Parotid gland (tissue), 1 donor: ENCODE data around the genes DCUN1D5, CUL5, NPAT and ATM.

- PRO-cap = no peak
These were observed 22.8 kb downstream of the TMEM123 start for GRCh38 chr11:102429347-102430664.

DNA sequence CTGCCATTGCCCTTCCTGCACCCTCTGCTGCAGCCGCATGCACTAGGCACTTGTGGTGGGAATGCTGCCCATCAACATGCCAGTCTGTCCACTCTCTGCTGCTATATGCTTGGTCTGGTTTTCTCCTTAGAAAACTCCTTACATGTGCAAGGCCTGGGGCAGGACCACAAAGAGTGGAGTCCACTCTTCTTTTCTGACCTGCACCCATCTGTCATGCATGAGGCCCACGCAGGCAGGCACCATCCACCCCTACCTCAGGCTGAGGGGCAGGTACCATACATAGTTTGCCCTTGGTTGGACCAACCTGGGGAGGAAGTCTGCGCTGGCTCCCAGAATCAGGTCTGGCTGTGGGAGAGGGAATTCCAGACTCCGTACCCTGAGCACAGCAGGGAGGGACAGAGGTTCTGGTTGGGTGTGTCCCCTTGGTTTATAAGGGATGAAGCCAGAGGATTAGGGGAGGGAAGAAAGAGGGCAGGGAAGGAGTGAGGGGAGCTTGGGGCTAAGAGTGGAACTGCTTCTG lies 9.4 kb downstream of the MMP20 start:
- PRO-cap = no peak

DNA sequence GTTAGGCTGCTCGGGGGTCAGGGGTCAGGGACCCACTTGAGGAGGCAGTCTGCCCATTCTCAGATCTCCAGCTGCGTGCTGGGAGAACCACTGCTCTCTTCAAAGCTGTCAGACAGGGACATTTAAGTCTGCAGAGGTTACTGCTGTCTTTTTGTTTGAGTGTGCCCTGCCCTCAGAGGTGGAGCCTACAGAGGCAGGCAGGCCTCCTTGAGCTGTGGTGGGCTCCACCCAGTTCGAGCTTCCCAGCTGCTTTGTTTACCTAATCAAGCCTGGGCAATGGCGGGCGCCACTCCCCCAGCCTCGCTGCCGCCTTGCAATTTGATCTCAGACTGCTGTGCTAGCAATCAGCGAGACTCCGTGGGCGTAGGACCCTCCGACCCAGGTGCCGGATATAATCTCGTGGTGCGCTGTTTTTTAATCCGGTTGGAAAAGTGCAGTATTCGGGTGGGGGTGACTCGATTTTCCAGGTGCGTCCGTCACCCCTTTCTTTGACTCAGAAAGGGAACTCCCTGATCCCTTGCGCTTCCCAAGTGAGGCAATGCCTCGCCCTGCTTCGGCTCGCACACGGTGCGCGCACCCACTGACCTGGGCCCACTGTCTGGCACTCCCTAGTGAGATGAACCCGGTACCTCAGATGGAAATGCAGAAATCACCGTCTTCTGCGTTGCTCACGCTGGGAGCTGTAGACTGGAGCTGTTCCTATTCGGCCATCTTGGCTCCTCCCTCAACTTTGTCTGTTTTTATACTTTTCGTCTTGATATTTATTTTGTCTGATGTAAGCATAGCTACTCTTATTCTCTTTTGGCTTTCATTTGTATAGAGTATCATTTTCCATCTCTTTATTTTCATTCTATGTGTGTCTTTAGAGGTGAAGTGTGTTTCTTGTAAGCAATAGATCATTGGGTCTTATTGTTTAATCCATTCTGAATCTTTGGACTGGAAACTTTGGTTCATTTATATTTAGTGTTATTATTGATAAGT lies 22.3 kb upstream of the MMP8 start:
- PRO-cap = no peak

GRCh38 chr11:103078503-103079637 lies 13.1 kb downstream of the DCUN1D5 start:
- PRO-cap = no peak

- PRO-cap = bidirectional peak, plus-strand start at chr11:103092259, minus-strand start at chr11:103092160
These were observed at the start of gene DCUN1D5 for GRCh38 chr11:103091705-103092728. Gene DCUN1D5, minus strand, starts transcription at chr11:103092160.

DNA sequence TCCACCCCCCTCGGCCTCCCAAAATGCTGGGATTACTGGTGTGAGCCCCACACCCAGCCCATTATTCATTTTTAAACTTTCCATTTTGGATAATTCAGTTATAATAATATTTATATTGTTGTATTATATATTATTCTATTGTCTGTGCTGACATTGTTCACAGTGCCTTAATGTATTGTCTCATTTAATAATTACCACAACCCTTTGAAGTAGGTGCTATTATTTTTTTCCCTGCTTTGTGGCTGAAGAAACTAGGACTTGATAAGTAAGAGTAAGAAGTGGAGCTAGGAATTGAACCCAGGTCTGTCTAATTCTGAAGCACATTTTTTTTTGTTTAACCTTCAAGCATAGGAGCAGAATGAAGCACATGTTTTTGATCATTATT lies 62.3 kb downstream of the DYNC2H1 start:
- PRO-cap = no peak

DNA sequence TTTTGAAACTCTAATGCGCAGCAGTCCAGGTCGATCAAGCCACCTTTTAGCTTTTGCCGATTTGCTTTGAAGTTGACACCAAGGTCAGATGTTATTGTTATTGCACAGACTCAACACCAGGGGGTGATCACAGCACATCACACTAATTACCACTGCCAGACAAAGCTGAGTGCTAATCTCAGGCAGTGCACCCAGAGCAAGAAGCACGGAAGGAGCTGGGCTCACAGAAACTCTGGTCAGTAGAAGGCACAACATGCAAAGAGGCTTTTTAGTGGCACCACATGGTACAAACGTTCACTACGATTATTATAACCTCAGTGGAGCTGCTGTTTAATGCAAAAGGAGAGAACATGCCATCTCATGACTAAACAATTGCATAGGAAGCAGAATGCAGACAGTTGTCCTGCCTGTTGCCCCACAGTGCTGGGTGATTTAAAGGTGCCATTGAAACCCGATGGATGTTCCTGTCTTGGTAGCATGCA lies 354.0 kb upstream of the DDI1 start:
- PRO-cap = unidirectional peak, plus-strand start at position 226 of the sequence

- PRO-cap = unidirectional peak, minus-strand start at chr11:103908202
These were observed 128.3 kb upstream of the DDI1 start for GRCh38 chr11:103908005-103908580.

DNA sequence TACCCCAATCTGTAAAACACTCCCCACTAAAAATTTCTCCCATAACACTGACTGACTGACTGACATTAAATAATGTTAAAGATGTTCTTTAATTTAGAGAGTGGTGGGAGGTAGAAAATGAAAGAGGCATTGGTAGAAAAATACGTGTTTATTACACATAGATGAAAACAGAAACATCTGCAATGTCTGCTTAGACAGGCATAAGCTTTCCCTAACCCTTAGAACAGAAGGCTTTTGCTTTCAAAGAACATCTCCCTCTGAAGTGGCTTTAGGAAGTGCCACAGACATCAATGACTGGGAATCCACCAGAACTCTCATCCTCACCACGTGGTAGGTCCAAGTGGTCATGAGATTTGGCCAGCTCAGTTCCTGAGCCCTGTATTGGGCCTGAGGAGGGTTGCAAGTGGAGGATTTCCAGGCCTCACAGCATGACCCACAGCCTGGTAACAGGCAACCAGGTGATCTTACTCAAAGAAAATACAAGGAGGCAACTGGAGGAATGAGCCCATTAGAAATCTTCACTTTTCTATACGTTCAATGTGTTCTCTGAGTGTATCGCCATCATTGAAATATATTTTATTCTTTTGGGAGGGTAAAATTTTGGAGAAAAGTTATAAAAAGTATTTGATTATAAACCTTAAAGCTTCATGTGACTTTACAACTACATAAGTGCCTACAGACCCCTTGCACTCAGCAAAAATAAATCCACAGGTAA lies 1.6 kb downstream of the CASP1 start:
- PRO-cap = unidirectional peak, plus-strand start at position 381 of the sequence

DNA sequence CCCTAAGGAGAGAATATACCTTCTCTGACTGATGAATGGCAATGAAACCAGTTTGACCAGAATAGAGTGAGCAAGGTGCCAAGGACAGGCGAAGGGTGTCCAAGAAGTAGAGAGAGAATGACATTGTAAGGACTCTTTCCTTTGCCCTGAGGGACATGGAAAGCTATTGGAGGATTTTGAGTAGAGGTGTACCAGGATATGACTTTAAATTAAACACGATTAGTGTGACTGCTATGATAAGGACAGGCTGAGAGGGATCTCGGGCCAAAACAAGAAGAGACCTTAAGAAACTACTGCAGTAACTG lies 179.9 kb downstream of the MSANTD4 start:
- PRO-cap = no peak

DNA sequence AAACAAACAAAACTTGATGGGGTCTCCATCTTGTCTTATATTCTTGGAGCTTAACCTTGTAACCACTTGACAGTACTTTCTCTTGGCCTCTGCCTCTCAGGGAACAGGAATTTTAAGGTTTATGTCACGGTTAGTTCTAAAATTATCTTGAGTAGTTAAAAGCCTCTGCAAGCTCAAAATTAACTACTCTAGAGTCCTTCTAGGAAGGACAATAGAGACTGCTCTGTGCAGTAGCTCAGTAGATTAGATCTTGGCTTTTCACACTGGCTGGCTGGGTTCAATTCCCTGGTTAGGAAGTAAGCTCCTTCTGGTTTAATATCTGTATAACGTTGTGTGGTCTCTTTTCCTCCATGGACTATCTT lies 109.1 kb downstream of the AASDHPPT start:
- PRO-cap = no peak

DNA sequence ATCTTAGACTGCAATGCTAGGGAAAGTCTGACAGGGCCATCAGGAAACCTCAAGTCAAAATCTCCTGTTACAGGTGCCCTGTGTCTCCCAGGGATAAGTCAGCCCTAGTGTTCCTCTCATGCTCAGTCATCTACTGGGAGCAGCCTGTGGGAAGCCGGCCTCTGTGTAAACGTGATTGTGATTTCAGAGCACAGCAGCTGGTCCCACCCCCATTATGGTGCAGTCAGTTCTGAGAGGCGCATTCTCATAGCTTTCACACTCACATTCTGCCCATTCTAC lies 7.2 kb upstream of the SLN start:
- PRO-cap = no peak

DNA sequence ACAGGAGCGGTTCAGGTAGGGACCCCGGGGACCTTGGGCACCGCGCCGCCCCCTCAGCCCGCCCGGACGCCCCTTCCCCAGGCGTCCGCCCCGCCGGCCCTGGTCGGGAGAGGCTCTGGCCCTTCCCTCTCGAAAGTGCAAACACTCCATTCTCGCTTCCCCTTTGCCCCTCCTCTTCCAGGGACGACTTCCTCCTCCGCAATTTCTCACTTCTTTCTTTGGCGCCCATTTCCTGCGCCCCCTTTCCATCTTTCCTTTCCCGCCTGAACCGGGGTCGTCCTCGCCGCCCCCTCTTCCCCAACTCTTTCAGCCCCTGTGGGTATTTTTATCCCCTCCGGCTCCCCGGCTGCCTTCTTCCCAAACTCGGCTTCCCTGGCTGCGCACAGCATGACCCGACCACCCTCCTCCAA lies 538 bp downstream of the RAB39A start:
- PRO-cap = no peak

DNA sequence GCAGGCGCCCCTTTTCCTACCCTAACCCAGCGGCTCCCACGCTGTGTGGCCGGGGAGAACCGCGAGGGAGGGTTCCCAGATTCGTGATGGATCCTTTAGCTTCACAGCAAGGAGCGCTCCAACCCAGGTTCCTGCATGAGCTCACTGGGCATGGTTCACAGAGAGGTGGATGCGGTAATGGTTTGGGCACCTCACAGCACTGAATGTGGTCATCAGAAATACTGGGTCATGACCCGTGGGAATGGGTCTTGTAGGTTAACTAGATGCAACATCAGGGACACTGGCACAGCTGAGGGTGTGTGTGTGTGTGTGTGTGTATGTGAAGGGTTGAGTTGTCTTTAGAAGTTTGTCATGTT lies 921 bp downstream of the RAB39A start:
- PRO-cap = no peak

- PRO-cap = unidirectional peak, plus-strand start at chr11:108008965
These were observed at the start of gene CUL5 for GRCh38 chr11:108008374-108009469. Gene CUL5, plus strand, starts transcription at chr11:108008898.

GRCh38 chr11:108200043-108200625 lies 22.3 kb downstream of the NPAT start:
- PRO-cap = no peak

GRCh38 chr11:108222504-108222852 lies at the start of gene NPAT:
Gene NPAT, minus strand, starts transcription at chr11:108222638.
- PRO-cap = bidirectional peak, plus-strand start at chr11:108222950, minus-strand start at chr11:108222638

DNA sequence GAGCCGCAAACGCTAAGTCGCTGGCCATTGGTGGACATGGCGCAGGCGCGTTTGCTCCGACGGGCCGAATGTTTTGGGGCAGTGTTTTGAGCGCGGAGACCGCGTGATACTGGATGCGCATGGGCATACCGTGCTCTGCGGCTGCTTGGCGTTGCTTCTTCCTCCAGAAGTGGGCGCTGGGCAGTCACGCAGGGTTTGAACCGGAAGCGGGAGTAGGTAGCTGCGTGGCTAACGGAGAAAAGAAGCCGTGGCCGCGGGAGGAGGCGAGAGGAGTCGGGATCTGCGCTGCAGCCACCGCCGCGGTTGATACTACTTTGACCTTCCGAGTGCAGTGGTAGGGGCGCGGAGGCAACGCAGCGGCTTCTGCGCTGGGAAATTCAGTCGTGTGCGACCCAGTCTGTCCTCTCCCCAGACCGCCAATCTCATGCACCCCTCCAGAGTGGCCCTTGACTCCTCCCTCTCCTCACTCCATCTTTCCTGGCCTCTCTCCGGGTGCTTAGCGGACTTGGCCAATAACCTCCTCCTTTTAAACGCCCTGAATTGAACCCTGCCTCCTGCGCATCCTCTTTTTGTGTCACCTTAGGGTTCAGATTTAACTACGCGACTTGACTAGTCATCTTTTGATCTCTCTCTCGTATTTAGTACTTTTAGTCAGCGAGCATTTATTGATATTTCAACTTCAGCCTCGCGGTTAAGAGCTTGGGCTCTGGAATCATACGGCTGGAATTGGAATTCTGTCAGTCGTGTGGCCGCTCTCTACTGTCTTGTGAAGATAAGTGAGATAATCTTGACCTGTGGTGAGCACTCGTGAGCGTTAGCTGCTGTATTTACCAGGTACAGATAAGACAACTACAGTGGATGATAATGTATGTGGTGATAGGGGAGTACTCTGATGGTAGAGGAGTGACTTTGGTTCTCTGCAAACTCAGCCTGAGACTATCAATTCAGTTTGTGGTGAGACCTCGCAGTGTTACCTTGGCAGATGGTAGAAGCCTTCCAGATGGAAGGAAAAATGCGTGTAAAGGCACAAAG lies at the start of gene ATM:
TSS of gene ATM (plus strand) at position 215 of the 1,032 bp plus-strand sequence.
- PRO-cap = bidirectional peak, plus-strand start at position 98 of the sequence, minus-strand start outside the sequence; unidirectional peak, minus-strand start at position 421 of the sequence

GRCh38 chr11:108357716-108358376 lies 109.5 kb downstream of the C11orf65 start:
- PRO-cap = no peak

DNA sequence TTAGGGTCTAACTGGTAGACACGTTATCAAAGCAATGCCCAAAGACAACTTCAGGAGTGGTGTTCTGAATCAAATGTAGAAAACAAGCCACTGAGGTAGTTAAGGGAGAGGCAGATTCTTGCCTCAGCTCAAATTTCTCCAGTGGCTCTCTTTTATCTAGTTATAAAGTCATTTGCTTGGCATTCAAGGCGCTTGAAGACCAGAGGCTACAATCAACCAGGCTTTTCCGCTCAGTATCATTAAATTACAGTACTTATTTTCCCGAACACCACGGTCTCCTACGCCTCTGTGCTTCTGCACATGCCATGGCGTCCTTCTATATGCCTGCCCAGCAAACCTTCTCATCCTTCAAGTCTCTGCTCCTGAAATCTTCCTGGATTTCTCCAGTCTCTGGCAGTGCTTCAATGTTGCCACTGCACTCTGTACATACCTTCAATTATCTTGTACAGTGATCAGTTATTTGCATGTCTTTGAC lies 1.5 kb downstream of the POGLUT3 start:
- PRO-cap = no peak